HCT116 (cell line): Measurements from ENCODE around the genes RRP15 and LYPLAL1.

DNA sequence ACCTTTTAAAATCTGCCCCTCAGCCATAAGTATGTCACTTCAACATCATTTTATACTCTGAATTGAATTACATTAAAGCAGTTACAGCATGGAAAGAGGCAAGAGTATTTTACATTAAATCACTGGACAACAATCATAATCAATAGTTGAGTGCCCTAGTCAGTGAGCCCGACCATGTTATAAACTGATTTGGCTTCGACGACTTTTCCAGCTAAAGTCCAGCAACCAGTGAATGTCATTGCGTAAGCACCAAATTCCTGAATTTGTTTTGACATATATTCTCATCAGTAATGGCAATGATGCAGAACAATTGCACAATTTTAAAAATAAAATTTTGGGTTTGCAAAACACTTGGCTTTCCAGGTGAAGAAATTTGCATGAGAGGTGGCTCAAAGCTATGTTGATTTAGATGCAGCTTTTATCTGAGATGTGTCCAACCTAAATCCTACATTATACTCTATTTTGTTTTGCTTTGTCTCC lies 59.1 kb upstream of the KCNK2 start:
- RRBS, result no CpG with 5 or more reads among the region's 4 CpGs

DNA sequence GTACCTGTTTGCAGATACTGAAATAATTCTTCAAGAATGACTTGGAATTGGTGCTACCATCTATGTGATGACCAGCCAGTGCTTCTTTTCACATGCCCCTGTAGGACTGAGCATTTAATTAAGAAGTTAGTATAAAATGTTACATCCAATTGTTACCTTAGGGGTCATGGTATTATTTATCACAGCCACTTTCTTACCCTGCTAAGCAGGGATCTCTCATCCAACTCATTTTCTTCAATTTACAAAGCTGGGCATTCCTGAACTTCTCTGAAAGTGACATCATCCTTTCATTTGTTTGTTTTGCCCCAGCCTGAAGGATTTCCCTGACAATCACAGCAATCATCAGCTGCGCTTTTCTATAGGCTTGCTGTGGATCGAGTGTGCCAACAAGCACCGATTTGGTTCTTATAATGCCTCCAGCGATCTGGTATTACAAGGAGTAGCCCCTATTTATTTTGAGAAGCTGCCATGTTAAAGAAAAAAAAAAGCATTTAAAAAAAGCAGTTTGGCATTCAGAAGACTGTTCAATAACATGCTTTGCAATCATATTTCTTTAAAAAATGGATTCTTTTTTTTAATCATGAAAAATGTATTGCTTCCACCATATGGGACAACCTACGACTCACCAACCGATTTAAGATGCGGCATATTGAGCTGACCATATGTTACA lies 240.2 kb downstream of the USH2A start:
- RRBS, result no CpG with 5 or more reads among the region's 7 CpGs

- RRBS, result no CpG with 5 or more reads among the region's 4 CpGs
These were observed 180.1 kb upstream of the ESRRG start for GRCh38 chr1:216903179-216903854.

DNA sequence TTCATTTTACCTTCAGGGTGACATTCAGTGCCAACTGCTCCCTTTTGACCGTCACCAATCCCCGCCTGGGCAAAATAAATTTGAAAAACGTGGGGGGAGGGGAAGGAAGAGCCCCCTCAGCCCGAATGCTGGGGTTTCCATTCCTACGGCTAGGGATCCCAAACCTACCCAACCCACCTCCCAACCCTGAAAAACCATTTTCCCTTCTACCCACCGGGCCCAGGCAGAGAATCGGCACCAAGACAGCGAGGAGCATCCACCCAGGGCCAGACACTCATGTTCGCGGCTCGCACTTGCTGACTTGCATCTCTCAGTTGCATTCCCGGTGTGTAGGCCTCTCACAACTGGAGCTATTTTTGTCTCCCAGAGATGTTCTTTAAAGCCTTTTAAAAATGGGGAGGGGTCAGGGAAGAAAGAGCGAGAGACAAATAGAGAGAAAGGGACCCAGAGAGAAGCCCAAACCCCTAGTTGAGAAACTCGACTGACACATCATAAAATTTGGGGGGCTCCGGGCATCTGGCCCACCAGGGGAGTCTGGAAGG lies 367.1 kb upstream of the ESRRG start:
- RRBS, result no CpG with 5 or more reads among the region's 15 CpGs

- RRBS, result no CpG with 5 or more reads among the region's 72 CpGs
These were observed at the start of gene RRP15 for GRCh38 chr1:218284416-218285806. TSS of gene RRP15 (plus strand) at chr1:218285293.

GRCh38 chr1:218346203-218346556 lies 1.0 kb downstream of the TGFB2 start:
- RRBS, result 94% methylated on average over 5 of the region's 19 CpGs

DNA sequence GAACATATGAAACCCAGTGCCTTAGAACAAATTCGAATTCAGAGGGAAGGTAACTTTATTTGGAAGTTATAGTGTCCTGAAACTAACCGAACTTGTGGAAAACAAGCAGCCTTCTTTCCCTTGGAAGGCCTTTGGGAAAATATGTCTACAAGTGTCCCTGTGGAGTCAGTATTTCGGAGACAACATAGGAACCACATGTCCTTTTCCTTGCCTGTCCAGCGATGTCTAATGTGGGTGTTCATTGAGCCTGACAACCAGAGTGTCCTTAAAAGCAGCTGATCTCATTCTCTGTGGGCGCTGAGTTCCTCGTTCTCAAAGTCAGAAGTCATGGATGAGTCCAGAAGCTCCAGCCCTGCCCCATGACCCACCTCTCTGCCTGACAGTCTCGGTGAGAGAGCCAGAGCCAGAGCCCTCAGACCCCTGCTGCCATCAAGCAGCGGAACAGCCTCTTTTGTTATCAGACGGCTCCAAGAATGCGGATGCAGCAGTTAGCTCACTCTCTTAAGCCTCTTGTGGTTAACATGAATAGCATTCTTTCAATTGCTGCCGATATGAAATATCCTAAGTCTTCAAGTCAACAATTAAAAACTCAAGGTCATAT lies 329.1 kb downstream of the TGFB2 start:
- RRBS, result no CpG with 5 or more reads among the region's 11 CpGs

GRCh38 chr1:218712254-218712668 lies 367.1 kb downstream of the TGFB2 start:
- RRBS, result no CpG with 5 or more reads among the region's 7 CpGs

DNA sequence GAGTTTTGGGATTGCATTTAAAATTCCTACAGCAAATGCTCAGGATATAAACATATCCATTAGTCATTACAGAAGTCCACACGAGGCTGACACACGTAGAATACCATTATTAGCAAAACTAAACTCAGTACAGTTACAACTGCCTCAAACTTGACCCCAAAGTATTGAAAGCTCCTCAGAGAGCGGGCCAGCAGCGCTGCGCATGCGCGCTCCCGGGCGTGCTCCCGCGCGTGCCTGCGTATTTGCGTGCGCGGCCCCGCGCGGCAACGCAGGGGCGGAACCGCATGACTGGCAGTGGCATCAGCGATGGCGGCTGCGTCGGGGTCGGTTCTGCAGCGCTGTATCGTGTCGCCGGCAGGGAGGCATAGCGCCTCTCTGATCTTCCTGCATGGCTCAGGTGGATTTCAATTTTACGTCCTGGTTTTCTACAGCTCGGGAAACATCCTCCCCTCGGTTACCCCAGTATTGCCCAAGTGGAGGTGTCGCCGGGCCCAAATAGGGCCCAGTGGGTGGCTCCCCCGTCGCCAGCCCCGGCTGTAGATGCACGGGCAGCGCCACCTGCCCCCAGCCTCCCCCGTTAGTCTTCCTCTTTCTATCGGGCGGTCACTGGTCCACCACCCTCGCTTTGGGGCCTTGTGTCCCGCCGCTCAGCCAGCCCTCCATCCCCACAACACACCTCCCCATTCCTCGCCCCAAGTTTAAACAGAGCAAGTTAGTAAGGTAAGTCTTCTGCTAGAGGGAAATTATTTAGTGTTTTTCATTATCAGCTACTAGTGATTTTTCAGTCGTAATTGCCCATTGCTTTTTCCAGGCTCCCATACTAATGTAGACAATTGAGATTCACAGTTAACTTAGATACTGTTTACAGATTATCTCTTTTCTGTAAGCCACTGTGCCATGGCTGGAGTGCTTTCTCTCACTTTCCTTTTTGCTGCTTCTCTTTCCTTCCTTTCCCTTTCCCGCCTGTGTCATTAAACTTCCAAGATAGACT lies at the start of gene LYPLAL1:
LYPLAL1 (plus strand) TSS at position 294 of the 991 bp plus-strand sequence.
- RRBS, result 2% methylated on average over 4 of the region's 51 CpGs

GRCh38 chr1:219994003-219994515 lies 52.2 kb downstream of the EPRS1 start:
- RRBS, result no CpG with 5 or more reads among the region's 5 CpGs

DNA sequence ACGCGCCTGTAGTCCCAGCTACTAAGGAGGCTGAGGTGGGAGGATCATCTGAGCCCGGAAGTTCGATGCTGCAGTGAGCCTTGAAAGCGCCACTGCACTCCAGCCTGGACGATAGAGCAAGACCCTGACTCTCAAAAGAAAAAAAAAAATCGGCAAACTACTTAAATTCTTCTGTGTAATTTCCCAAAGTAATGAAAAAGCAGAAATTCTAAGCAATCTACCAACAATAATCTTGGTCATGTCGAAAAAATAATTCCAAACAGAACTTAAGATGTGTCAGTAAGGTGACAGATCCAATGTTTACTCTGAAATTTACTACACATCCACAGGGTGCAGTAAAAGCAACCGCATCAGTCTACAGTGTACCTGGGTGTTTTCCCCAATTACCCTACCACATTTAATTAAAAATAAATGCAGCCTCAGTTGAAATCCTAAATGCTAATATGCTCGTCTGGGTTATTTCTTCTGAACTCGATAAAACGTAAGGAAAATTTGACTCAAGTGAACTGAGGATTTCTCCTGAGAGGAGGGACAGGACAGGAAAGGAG lies 858 bp downstream of the EPRS1 start:
- RRBS, result no CpG with 5 or more reads among the region's 12 CpGs

- RRBS, result no CpG with 5 or more reads among the region's 7 CpGs
These were observed 28.2 kb downstream of the IARS2 start for GRCh38 chr1:220121959-220122677.

GRCh38 chr1:220267209-220268158 lies 4.8 kb downstream of the RAB3GAP2 start:
- RRBS, result no CpG with 5 or more reads among the region's 8 CpGs

DNA sequence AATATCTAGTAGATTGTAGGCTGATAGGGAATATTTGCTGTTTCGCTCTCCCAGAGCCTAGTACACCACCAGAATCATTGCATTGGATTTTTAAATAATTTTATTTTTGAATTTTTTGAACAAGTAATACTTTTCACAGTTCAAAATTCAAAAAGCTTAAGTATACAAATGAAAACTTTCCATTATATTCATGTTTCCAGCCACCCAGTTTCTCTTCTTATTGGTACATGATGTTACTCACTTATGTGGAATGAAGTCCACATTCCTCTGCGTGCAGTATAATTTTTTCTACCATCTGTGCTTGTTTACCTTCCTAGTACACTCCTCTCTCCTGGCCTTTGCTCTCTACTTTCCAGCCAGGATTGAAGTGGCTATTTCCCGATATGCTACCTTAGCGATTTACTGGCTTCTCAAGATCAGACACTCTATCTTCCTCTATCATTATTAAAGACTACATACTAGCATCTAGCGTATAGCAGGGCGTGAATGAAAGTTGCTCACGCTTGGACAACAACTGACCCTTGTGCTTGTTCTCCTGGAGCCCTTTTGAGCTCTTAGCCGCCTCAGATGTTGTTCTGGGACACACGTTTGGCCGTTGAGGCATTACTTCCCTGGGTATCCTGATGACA lies 13.6 kb upstream of the MTARC2 start:
- RRBS, result no CpG with 5 or more reads among the region's 10 CpGs

DNA sequence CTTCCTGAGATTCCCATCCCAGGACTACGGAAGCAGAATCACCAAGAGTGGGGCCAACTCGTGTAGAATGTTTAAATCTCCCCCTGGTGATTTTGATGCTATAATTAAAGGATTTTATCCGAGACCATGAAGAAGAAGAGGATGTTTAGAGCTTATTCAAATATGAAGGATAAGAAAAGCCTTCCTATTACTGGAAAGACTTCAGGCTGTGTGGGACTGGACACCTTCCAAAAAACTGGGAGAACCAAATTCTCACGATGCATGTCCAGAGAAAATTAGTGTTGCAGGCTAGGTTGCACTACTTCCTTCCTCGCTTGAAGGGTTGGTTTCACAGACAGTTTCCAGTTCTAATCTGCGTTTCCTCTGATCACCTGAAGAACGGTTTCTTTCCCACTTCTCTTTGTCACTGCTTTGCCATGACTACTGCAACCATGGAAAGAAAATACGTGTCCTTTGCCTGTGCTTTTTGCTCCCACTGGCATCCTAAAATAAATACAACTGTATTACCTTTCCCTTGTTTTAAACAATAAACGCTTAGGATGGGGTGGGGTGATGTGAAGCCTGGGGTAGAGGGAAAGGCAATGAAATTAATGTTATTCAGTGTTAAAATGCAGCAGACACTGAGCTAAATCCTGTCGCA lies 2.0 kb downstream of the MTARC2 start:
- RRBS, result no CpG with 5 or more reads among the region's 10 CpGs

DNA sequence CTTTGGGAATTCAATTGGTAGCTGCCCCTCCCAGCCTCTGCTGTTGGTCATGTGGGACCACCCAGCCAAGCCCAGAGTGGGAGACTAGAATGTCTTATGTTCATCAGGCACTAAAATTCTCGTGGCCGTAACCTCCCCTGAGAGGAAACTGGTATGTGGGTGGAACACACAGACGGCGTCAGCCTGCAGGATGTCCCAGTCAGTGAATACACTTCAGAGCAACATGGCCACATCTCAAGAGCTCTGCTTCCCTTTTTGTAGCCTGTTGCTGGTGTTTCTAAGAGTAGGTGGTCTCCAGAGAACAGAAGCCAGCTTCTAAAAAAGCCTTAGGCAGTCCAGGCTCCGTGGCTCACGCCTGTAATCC lies 16.0 kb upstream of the MTARC1 start:
- RRBS, result no CpG with 5 or more reads among the region's 6 CpGs

DNA sequence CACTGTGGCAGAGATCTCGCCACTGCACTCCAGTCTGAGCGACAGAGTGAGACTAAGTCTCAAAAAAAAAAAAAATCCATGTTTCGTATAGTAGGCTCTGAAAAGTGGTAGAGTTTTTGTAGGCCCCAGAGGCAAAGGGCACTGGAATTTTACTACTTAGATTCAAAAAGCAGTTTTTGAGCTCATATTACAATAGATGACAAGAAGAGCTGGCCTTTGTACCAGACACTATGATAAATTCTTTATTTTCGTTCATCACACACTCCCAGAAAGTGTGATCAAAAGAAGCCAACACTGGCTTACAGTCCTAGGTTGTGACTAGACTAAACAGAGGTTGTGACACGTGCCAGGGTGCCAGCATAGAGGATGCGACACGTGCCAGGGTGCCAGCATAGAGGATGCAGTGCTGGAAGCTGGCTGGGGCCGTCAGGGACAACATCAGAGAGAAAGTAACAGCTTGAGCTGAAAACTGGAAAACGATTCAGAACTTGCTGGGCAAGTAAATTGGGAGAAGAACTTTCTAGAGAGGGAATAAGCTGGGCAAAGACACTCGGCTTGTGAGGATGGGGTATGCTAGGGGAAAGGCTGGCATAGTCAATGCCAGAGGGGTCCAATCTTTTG lies 2.1 kb downstream of the MTARC1 start:
- RRBS, result no CpG with 5 or more reads among the region's 10 CpGs

- RRBS, result no CpG with 5 or more reads among the region's 7 CpGs
These were observed 4.7 kb downstream of the MTARC1 start for GRCh38 chr1:220791290-220791981.

GRCh38 chr1:220962034-220962213 lies 82.7 kb downstream of the HLX start:
- RRBS, result no CpG with 5 or more reads among the region's 1 CpG

DNA sequence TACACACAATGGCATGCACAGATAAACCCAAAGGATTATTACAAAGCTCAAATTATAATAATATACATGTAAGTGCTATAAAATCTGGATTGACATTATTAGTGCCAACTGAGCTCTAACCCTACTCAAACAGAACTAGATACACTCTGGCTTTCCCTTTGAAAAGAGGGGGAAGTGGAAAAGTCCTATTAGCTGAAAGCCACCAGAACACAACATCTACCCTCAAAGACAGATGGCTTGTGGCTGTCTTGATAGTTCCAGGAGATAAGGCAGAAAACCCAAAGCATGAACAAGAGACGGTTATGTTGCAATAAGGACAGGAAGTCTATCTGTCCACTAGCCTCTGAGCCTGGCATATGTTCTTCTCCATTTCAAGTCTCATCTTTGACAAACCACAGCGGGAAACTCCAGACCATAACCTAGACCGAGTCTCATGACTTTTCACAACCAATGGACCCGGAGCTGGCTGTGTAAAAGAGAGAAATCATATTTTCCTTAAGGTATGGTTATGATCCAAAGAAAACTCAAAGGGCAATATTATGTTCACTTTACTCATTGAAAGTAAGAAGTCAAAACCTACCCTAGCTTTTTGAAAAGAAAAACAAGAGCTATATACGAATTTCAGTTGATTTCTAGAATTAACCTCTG lies 33.8 kb downstream of the DUSP10 start:
- RRBS, result no CpG with 5 or more reads among the region's 5 CpGs